Fibroblast of the aortic adventitia (primary cell): ENCODE measurements around a stretch of chr5.

- CAGE, long polyA plus RNA: no peak
Observed at GRCh38 chr5:139182065-139182425, 16.1 kb downstream of the SIL1 start.

GRCh38 chr5:139273318-139274405 lies 19.9 kb upstream of the MATR3 start:
- CAGE, long polyA plus RNA: no peak

- CAGE, long polyA plus RNA: no peak
Observed at GRCh38 chr5:139332348-139332776, 9.3 kb upstream of the PAIP2 start.

DNA sequence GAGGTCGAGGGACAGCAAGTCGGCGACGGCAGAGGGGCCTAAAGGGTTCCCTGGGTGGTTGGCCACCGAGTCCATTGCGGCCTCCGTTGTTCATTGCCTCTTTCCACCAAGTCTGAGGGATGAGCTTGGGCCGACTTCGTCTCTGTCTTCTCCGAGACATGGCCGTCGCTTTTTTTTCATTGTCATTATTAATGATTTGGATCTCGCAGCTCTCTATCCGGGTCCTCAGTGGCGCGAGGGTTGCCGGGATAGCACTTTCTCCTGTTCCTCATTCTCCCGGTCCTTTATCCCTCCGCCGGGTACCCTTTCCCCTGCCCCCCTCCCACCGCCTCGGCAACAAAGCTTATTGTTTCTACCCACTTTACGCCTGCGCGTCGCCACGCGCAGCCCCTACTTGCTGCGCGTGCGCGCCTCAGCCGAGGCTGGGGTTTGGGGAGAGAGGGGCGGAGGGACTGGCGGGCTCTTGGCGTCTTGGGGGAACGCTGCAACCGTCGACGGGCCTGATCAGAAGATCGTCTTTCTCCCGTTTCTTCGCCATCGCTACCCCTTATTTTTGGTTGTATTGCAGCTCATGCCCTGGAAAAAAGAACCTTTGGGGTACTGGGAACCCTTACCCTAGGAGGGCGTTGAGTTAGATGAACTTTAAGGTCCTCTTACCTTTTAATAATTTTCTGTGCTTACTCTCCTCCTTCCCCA lies 514 bp downstream of the PAIP2 start:
- CAGE, long polyA plus RNA: no peak

DNA sequence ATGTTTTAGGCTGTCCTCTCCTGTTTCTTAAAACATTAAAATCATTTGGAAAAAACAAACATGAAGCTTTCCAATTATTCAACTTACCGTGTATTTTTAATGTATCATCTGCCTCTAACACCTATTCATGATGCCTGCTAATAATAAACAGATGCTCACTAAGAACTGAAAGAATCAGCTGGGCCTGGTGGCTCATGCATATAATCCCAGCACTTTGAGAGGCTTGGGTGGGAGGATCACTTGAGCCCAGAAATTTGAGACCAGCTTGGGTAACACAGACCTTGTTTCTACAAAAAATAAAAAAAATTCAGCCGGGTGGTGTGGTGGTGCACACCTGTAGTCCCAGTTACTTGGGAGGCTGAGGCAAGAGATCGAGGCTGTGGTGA lies 19.8 kb downstream of the SLC23A1 start:
- CAGE, long polyA plus RNA: no peak

GRCh38 chr5:139392119-139392914 lies 2.6 kb downstream of the PROB1 start:
- CAGE, long polyA plus RNA: no peak

DNA sequence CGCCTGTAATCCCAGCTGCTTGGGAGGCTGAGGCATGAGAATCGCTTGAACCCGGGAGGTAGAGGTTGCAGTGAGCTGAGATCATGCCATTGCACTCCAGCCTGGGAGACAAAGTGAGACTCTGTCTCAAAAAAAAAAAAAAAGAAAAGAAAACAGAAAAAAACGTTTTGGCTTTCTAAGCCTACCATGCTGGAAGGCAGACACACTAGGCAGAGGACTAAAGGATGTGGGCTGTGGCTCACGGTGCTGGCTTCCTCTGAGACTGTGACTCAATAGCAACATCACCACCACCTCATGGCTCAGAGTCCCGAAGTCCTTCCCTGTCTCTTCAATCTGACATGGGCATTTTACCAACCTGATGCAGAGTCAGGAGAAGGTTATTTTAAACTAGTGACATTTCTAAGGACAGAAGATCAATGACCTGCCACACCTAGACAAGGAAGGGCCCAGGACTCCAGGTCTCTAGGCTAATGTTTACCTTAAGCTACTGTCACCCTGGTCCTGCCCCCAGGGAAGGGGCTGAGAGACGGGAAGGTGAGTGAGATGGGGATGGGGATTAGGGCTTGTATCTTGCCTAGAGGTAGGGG lies 3.7 kb downstream of the ECSCR start:
- CAGE, long polyA plus RNA: no peak

GRCh38 chr5:139478554-139479184 lies 3.9 kb downstream of the STING1 start:
- CAGE, long polyA plus RNA: no peak

DNA sequence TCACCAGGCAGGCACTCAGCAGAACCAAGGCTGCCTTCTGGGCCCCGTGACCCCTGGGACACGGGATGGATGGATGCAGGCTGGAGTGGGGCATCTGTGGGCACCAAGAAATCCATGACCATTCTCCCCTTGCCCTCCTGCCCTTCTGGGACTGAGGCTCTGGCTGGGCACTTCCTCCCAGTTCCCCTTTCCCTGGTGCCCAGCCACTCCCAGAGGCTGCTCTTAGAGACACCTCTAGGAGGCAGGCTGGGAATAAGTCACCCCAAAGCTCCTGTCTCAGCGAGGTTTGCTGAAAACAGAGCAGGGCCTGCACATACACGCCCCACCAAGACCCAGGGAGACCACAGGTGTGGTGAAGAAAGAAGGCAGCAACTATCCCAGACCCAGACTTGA lies 951 bp downstream of the STING1 start:
- CAGE, long polyA plus RNA: no peak

DNA sequence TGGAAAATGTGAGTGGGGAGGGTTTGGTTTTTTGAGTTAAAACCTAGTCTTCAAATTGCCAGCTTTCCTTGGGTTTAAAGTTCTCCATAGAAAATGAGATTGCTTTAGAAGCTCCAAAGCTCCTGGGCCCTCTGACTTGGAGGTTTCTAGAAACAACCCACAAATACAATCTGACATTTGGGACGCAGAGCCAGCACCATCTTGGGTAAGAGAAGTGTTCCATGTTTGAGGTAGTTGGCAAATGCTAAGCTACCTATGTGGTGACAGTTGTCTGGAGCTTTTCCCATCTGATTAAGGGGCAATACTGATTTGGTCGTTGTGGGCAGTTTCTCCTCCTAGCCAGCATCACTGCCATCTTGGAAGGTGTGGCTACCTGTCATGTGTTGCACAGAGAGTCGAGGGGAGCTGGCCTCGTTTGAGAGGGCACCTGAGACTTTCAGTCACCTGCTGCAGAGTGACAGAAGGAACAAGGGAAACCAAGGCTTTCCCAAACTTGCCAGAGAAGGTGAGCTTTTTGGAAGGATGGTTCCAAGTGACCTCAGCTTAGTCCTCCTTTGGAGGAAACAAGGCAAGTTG lies 15.8 kb upstream of the CXXC5 start:
- CAGE, long polyA plus RNA: no peak

GRCh38 chr5:139638105-139639287 lies 9.7 kb upstream of the CXXC5 start:
- CAGE, long polyA plus RNA: no peak

DNA sequence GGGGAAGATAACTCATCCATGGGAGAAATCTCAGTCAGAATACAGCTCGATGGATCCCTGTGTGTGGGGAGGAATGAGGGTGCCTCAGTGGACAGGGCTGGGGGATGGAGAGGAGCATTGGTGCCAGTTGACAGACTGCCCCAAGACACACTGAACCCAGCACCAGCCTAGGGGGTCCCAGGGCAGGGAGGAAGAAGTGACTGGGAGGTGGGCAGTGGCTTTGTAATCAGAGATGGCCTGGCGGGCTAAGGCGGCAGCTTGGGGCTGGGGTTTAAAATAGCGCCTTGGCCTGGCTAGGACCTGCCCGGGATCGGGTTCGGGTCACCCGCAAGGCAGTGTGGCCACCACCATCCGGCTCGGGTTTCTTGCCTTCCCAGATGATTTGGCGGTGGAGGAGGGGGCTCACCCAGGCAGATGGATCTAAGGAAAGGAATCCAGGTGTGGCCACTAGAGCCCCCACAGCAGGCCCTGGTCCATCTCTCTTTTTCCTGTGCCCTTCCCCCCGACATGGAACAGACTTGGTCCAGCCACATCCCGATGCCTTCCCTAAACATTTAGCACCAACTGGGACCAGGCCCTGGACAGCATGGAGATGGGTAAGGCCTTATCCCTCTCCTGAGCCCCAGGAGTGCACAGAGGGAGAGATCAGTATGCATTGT lies 7.4 kb upstream of the CXXC5 start:
- CAGE, long polyA plus RNA: no peak

DNA sequence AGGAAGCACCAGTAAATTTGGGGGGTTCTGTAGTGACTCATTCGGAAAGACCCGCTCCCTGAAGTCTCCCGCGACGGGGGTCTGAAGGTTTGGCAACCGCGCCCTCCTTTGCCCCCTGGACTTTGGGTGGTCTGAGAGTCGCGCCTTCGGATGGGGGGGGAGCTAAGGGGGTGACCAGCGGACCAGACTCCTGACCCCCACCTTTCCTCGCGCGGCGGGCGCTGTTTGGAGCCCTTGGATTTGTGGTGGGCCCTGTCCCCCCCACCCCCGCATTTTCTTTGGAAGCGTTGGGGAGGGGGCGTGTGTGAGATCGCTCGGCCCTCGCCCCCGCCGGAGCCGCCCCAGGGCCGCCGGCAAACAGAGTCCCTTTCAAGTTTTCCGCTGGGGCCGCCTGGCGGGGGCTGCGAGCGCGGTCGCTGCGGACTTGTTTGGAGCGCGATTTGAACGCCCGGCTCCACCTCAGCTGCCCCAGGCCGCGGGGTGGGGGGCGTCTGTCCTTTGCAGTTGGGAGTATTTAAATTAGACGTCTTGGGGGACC lies 2.1 kb downstream of the CXXC5 start:
- CAGE, long polyA plus RNA: no peak

DNA sequence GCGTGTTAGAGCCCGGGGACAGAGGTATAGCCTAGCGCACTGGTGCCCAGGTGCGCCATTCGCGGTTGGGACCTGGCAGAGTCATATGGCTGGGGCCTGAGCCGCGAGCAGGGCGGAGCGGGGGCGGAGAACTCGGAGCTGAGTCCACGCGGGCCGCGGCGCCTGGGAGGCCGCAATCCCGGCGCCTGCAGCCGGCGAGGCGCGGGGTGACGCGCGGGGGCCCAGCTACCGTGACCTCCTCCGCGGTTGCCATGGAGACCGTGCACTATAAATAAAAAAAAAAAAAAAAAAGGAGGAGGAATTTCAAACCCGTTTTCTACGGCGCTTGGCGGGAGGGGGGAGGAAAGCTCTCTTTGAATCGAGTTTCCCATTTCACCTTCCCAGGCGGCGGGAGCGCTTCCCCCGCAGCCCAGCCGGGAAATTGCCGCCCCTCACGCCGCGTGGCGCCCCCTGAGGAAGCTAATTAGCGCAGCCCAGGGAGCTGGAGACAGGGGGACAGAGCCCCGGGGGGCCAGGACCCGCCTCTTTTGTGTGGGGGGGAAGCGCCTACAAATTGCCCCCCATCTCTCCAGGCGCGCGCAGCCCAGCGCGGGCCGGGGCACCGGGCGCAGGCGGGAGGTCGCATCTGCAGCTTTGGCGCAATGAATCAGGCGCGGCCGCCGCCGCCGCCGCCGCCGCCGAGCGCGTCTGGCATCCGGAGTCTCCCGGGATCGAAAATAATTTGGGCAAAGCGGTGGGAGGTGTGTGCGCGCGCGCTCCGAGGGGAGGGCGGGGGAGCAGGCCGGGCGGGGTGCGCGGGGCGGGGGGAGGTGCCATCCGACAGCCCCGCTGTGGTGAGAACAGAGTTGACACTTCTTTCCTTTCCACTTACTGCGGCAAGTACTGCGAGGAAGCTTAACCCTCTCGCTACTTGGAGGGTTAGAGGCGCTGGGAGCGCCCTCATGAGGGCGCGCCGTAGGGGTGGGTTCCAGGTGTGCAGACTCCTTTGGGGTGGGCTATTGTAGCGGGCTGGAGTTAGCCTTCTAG lies 62.8 kb downstream of the CXXC5 start:
- CAGE, long polyA plus RNA: no peak

DNA sequence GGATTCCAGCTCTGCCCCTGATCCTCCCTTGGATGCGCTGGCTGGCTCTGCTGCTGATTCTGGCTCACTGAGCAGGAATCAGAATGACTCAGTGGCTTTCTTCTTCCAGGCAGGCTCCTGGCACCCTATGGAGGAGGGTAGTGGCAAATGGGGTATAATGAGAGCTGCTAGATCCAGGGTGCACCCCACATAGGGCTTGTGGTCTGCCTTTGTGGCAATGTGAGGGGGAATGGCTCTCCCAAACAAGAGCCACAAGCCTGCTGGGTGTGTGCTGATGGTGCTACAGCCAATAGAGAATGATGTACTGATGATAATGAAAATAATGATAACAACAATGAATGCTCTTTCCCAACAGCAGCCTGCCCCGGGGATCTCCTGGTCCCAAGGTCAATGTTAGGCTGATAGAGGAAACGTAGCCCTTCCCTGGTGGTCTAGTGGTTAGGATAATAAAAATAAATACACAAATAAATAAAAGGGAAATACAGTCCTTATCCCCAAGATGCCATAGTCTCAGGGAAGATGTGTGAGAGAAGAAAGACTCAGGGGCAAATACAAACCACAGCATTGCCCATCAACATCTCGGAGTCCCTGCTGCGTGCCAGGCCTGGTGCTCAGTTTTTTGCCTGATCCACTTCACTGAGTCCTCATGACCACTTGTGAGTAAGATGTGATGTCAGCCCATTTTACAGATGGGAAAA lies 34.9 kb upstream of the PSD2 start:
- CAGE, long polyA plus RNA: no peak

GRCh38 chr5:139903864-139904853 lies 108.6 kb downstream of the PSD2 start:
- CAGE, long polyA plus RNA: no peak

GRCh38 chr5:140038396-140039132 lies 4.5 kb downstream of the NRG2 start:
- CAGE, long polyA plus RNA: no peak

- CAGE, long polyA plus RNA: no peak
Observed at GRCh38 chr5:140041617-140042517, 1.2 kb downstream of the NRG2 start.

DNA sequence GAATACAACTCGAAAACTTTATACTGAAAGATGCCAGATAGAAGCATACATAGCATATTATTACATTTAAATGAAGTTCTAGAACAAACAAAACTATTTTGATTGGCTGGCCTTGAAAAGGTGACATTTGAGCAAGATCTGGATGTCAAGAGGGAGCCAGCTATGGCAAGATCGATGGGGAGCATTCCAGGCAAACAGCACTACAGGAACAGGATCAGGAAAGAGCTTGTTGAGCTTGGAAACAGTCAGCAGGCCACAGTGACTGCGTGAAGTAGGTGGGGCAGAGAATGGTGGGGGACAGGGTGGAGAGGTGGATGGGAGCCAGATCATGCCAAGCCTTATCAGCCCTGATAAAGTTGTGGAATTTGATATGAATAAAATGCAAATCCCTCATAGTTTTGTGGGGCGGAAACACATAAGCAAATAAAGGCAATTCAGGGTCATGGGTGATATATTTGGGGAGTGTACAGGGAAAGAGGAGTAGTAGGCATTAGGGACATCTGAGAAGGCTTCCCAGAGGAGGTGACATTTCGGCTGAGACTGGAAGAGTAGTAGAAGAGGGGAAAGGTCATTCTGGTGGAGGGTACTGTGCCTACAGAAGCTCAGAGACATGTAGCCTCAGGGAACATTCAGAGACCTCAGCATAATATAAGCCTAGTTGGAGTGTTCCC lies 9.9 kb upstream of the CYSTM1 start:
- CAGE, long polyA plus RNA: no peak

DNA sequence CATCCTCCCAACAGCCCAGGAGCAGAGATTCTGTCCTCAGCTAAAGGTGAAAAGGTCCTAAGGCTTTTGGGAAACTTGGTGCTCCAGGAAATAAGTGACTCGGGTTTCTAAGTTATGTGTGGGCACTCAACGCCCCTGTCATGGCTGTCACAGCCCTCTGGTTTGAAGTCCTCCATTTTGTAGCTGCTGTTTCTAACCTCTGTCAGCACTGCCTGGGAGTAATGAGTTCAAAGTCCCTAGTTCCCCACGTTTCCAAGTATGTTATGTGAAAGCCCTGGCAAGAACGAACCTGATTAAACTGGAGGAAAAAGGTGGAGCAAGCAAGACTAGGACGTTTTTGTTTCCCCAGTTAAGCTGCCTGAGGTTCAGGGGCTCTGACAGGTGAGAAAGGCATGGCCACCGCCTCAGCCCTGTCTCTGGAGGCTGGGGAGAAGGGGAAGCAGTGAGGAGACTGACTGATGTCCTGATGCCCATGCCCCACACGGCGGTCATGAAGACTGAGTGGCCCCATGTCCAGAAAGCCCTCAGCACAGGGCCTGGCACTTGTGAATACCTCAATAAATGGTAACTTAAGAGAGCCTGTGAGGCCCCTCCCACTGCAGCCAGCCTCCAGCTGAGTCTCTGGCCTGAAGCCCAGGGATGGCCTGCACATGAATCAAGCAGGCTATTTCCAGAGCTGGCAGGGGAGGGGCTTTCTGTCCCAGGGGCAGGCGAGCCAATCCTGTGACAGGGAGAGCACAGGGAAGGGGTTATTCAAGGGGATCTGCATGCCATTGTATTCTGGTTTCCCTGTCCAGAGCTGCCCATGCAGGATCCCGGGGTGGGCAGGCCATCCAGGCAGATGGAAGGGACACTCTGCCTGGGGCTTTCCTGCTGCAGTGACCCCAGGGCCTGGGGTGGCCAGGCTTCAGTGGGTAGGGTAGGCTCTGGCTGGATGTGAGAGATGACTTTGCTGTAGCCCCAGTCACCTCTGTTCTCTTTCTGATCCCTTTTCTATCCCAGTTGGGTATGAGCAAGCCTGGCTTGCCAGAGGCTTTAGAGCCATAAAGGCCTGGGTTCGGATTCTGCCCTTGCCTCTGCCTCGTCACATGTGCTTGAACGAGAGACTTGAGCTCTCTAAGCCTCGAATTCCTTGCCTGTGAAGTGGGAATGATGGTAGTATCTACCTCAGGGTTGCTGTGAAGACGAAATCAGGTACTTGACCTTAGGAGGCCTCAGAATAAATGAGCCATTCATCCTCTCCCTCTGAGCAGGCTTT lies 61.6 kb downstream of the PFDN1 start:
- CAGE, long polyA plus RNA: no peak